Gastrocnemius medialis (tissue), 3 donors: ENCODE measurements around a stretch of chr7.

DNA sequence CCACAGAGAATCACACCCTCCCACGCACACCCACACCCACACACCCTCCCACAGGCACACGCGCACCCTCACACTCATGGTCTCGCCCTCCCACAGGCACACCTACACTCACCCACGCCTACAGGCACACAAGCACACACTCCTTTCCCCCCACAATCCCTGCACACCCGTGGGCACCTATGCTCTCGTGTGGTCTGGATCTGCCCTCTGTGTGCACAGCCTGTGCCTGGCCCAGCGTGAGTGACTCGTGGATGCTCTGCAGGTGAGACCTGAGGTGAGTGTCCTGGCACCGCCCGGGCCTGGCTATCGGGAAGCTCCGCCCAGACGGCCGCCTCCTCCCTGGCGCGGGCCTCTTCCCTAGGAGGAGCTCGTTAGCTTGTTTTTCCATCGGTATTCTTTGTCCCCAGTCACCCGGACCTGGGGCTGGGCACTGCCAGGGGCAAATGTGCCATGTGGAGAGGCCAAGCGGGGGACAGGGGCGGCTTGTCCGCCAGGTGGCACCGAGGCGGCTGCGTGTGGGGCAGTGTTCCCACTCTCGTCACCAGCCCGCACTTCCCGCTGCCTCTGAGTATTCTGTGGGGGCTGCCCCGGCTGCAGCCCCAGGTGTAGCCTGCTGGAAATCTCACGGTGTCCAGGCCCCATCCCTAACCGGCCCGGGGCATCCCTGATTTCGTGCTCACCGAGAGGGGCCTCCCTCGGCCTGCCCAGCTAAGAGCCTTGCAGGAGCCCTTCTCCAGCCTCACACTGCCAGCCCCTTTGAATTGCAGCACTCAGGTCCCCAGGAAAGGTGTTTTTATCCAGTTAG, 110.1 kb upstream of the FAM20C start:
- PRO-cap, result no peak
- RAMPAGE, long total RNA, 3 experiments, result no peak in any of the 3 experiments

DNA sequence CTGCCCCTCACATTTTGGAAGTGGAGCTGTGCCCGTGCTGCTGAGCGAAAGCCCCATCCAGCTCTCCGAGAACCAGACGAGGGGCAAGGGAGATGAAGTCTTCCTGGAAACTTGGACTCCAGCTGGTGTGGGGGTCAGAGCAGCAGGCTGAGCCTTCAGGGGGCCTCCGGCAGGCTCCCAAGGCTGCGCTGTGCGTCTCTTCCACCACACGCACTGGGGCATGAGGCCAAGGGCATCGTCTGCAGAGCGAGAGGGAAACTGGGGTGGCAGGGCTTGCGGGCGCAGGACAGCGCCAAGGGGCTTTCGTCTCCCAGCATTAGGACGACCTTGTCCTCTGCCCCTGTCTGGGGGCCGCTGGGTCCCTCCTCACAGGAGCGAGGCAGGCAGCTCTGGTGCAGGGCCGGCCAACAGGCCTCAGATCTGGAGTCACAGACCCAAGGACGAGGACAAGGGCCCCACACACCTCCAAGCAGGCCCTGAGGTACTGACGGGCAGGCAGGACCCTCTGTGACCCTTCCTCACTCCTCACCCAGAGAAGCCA, 108.3 kb upstream of the FAM20C start:
- PRO-cap, result no peak
- RAMPAGE, long total RNA, 3 experiments, result no peak in any of the 3 experiments

DNA sequence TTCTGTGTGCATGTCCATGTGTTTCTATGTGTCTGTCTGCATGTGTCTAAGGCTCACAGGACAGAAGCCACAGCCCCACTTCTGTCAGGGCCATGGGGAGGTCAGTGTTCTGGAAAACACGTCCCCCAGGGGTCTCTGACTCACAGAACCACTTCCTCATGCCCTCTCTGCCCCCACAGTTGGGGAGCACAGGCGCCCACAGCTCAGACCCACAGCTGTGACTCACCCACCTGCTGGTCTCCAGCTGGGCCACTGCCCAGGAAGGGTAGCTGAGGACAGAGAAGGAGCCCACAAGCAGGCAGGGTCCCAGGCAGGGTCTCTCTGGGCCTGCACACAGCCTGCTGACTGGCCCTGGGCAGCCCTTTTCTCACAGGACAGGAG, 103.0 kb upstream of the FAM20C start:
- PRO-cap, result no peak
- RAMPAGE, long total RNA, 3 experiments, result no peak in any of the 3 experiments

DNA sequence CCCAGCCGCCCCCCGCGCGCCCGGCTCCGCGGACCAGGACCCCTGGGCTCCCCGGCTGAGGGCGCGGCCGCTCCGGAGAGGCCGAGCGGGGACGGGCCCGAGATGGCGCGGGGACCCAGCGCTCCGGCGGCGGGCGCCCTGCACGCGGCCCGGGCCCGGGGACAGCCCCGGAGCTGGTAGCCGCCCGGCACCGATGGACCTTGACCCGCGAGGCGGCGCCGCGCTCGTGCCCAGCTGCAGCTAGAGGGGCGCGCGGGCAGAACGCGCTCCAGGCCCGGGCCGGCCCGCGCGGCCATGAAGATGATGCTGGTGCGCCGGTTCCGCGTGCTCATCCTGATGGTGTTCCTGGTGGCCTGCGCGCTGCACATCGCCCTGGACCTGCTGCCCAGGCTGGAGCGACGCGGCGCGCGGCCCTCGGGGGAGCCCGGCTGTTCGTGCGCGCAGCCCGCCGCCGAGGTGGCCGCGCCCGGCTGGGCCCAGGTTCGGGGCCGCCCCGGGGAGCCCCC, 588 bp downstream of the FAM20C start:
- PRO-cap, result no peak
- RAMPAGE, long total RNA, 3 experiments, result no peak in any of the 3 experiments

- PRO-cap, result no peak
- RAMPAGE, long total RNA, 3 experiments, result no peak in any of the 3 experiments
These were observed 5.2 kb downstream of the FAM20C start for GRCh38 chr7:197668-197967.

GRCh38 chr7:255644-256184, 34.3 kb upstream of the FOXL3 start:
- PRO-cap, result no peak
- RAMPAGE, long total RNA, 3 experiments, result no peak in any of the 3 experiments

DNA sequence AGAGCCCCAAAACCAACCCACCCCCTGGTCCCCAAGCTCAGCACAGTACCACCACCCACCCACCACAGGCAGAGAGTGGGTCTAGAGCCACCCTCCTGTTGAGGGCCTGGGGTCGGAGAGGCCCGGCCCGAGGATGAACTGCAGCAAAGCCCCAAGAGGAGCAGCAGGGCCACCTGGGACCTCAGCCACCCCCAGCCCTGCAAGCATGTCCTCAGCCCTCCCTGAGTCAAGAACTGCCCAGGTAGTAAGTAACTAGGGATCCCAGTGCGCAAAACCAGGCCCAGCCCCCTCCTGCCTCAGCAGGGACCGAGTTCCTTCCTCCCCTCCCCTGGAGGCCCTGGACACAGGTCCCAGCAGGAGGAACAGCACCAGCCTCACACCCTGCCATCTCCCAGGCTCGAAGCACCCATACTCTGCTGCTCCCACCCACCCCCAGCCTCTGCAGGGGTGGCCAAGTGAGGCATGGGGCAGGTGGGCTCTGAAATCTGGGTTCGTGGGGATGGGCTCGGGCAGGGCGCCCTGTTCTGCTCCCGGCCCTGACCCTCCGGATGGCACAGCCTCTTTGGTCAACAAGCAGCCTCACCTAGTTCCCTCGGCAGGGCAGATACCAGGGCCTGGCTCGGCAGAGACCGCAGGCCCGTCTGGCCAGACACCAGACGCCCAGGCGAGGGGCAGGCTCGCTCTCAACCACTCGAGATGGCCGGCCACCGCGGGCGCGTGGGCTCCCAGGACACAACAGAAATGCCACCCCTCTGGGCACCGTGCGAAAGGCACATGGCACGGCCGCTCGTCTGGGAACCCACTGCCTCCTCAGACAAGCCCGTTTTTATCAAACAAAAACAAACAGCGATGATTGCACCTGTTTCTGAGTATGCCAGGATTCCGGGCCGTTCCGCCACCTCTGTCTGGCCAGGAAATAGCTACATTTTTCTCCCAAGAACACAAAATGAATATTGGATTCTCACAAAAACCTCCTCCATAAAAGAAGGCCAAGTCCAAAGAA, 15.2 kb downstream of the PDGFA start:
- PRO-cap, result no peak
- RAMPAGE, long total RNA, 3 experiments, result no peak in any of the 3 experiments

DNA sequence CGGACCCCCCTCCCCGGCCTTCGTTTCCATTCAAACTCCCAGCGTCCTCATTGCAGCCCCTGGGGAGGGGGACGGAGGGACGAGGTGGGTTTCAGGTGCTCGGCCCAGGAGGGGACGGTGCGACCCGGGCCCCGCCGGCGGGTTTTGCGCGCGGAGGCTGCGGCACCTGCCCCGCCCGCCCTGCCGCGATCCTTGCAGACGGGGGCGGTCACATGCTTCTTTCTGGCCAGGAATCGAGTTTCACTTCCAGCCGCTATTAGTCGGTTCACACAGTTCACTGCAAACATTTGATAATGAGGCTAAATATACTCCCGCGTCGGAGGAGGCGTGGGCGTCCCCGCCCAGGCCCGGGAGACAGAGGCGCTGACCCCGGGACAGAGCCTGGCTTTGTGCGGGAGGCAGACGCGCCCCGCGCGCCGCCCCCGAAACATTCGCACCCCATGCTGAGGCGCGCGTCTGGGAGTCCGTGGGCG, 2.6 kb upstream of the PDGFA start:
- PRO-cap, result bidirectional peak, plus-strand start at position 374 of the sequence, minus-strand start at position 194 of the sequence
- RAMPAGE, long total RNA, 3 experiments, result no peak in any of the 3 experiments

- PRO-cap, result no peak
- RAMPAGE, long total RNA, 3 experiments, result no peak in any of the 3 experiments
These were observed 60.7 kb upstream of the DNAAF5 start for GRCh38 chr7:665547-666439.

DNA sequence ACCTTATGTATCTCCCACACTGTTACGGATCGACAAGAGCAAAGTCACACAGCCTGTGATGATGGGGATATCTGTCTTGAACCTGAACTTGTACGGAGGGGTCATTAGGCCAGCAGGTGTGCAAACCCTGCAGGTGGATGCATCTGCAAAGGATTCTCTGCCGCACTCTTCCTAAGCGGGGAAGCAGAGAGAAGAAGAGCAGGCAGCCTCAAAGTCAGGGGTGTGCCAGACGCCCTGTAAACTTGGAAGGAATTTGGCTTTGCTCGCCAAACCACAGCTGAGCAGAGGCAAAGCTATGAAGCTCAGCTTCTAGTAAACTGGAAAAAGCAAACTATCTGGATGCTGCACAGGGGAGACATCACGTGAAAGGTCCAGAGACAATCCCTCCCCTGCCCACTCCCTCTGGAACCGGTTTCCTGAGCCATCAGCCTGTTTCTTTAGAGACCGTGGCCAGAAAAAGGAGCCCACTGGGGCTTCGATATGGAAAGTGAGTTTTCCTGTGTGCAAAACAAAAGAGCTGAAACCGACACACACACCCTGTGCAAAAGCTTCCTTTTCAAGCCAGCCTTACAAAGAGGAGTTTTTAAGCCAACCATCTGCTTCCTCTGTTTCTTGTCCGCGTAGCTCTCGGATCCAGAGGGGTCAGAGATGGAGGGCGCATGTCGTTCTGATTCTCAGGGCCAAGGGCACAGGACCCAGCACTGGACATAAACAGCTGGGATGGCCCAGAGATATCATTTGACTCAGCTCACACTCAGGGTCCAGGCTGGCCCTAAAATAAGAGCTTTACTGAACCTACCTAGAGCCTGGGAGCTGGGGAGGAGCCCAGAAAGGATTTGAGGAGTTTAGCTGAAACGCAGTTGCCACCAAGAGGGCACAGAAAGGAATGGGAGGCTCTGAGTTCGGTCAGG, 58.2 kb upstream of the DNAAF5 start:
- PRO-cap, result no peak
- RAMPAGE, long total RNA, 3 experiments, result no peak in any of the 3 experiments

GRCh38 chr7:728005-728385, 914 bp upstream of the PRKAR1B start:
- PRO-cap, result no peak
- RAMPAGE, long total RNA, 3 experiments, result no peak in any of the 3 experiments

DNA sequence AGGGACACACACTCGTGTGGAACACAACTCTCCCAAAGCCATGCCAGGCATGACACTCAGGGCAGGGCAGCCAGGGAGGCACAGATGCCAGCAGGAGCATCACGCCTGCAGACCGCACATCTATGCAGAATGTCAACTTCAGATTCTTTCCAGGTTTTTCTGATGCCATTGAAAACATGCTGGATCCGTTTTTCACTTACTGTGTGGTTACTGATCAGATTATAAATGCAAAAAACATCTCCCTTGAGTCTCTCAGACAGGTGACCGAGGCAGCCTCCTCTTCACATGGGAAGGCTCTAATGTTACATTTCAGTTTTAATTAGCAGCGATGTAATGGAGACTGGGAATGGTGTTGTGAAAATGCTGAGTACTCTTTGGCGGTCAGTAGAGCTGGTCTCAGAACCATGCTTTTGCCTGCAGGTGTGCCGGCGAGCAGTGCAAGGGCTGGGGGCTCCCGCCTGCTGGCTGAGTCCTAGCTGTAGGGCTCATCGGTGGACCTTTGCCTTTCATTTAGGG, 3.2 kb upstream of the SUN1 start:
- PRO-cap, result bidirectional peak, plus-strand start at position 407 of the sequence, minus-strand start at position 209 of the sequence
- RAMPAGE, long total RNA, 3 experiments, result no peak in any of the 3 experiments

DNA sequence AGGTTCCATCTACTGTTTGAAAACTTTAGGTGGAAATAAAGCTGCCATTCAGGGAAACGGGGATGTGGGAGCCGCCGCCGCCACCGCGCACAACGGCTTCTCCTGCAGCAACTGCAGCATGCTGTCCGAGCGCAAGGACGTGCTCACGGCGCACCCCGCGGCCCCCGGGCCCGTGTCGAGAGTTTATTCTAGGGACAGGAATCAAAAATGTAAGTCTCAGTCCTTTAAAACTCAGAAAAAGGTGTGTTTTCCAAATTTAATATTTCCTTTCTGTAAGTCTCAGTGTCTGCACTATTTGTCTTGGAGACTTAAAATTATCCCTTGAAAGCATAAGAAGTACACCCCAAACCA, 11.0 kb downstream of the SUN1 start:
- PRO-cap, result no peak
- RAMPAGE, long total RNA, 3 experiments, result no peak in any of the 3 experiments

- PRO-cap, result no peak
- RAMPAGE, long total RNA, 3 experiments, result no peak in any of the 3 experiments
These were observed 20.1 kb upstream of the GET4 start for GRCh38 chr7:856211-856743.

DNA sequence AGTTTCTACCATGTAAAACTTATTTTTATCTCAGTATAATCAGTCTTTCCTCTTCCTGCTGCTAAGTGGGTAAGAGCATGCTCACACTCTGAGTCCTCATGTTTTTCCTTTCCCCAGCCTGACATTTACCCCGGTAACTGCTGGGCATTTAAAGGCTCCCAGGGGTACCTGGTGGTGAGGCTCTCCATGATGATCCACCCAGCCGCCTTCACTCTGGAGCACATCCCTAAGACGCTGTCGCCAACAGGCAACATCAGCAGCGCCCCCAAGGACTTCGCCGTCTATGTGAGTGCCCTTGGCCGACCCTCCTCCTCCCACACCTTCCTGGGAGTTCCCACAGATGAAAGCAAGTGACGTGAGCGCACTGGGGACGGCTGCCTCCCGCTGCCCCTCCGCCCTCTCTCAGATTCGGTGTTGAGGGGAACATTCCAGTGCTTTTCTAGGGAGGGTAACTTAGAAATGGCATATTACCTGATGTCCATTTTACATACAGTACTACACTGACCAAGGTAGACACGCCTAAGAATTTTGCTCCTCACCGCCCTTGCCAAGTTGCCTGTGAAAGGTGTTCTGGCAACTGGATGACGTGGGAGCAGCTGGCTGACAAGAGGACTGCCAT, 7.0 kb upstream of the GET4 start:
- PRO-cap, result no peak
- RAMPAGE, long total RNA, 3 experiments, result no peak in any of the 3 experiments

- PRO-cap, result no peak
- RAMPAGE, long total RNA, 3 experiments, result no peak in any of the 3 experiments
These were observed 31.2 kb downstream of the ADAP1 start for GRCh38 chr7:923261-923778.

DNA sequence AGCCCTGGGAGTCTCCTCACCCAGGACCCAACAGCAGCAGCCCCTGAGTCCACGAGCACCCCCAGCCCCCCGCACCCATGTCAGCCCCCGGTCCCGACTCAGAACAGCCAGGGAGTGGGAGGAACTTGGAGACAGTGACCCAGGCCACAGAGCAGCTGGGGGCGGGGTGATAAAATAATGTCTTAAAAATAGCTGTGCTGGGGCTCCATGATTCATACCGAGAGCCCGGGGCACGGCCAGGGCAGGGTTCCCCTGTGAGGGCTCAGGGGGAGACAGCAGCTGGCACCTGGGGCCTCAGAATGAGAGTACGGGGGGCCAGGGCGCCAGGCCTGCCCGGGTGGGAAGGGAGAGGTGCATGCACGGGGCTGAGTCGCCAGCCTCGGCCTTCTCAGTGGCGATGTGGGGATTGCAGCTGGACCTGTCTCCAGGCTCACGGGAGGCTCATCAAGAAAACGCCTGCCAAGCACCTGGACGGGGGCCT, 29.8 kb downstream of the ADAP1 start:
- PRO-cap, result no peak
- RAMPAGE, long total RNA, 3 experiments, result no peak in any of the 3 experiments

DNA sequence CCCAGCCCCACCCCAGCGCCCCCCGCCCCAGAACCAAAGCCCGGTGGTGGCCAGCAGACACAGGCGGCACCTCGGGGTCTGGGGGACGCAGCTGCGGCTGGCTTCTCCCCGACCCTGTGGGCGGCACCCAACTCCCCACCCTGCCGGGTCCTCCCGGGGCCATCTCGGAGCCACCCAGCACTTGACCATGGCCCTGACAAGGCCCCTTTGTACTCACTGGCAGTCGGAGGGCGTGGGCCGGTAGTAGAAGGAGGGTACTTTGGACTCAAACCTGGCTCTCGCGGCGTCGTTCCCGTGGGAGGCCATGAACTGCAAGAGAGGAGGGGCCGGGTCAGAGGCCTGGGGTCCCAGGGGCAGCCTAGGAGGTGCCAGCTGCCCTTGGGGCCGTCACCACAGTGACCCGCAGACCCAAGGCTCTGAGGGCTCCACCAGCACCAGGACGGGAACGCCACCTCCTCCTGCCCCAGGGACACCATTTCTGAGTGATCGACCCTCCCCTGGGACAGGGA, 28.1 kb downstream of the ADAP1 start:
- PRO-cap, result no peak
- RAMPAGE, long total RNA, 3 experiments, result no peak in any of the 3 experiments

- PRO-cap, result no peak
- RAMPAGE, long total RNA, 3 experiments, result no peak in any of the 3 experiments
These were observed 20.0 kb downstream of the ADAP1 start for GRCh38 chr7:934340-935069.

GRCh38 chr7:977521-978310, 2.4 kb upstream of the COX19 start:
- PRO-cap, result no peak
- RAMPAGE, long total RNA, 3 experiments, result no peak in any of the 3 experiments